T47D (cell line): ENCODE data around the gene BBS9.

GRCh38 chr7:30336044-30336684 lies 51.8 kb downstream of the ZNRF2 start:
- RRBS: no CpG with 5 or more reads among the region's 2 CpGs

DNA sequence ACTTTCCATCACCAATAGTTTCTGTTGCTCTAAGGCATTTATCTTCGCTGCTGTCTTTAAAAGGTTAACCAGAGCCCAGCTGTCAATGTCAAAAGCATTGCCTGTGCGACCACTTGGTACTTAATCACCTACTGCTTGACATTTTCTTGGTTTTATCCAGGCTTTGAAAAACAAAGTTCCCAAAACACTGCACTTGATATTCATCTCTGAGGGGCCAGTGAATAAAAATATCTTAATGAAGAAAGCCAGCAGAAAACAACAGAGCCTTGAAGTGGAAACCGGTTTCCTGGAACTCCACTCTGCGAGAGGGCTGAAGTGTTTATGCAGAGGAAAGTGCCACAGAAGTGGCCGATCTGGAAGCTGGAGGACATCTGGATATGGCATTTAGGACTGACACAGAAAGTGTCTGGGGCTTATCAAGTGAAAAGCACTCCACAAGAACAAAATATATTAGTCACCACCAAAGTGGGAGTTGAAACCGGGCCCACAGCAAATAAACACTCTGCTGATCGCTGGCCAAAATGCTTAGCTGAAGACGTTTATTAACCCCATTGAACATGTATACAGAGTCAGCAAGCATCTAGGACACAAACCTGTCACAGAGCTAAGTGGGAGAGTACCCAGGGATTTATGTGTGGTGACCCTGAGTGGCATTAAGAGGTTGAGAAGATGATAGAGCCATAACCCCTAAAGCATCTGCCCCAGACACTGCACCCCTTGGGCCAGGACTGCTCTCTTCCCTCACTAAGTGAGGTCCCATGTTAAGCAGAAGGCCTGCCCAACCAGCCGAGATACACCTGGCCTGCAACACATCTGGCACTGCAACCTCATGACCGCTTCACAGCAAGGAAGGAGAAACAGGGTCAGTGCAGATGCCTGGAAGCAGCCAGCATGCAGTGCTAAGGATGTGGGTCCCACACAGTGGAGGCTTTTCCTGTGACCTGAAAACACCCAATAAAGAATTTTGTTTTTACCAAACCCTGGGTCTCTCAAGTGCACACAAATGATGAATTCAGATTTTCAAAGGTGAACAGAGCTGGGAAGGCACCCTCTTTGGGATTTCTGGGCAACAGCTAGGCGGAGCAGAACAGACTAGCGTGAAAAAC lies 7.7 kb downstream of the NOD1 start:
- RRBS: no CpG with 5 or more reads among the region's 12 CpGs

DNA sequence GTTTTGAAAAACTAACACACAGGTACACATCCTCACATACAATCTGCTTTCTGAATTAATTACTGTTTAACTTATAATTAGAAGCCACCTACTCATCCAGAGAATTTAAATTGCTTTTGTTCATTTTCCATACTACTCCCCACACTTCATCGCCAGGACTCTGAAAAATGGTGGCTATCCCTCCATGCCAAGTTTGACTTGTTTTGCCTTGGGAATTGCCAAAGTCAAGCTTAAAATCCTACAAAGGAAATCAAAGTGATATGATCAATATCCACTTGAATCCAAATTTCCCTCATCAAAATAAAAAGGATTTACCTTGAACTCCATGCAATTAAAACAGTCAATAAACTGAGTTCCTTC lies 4.2 kb downstream of the GGCT start:
- RRBS: no CpG with 5 or more reads among the region's 1 CpG

DNA sequence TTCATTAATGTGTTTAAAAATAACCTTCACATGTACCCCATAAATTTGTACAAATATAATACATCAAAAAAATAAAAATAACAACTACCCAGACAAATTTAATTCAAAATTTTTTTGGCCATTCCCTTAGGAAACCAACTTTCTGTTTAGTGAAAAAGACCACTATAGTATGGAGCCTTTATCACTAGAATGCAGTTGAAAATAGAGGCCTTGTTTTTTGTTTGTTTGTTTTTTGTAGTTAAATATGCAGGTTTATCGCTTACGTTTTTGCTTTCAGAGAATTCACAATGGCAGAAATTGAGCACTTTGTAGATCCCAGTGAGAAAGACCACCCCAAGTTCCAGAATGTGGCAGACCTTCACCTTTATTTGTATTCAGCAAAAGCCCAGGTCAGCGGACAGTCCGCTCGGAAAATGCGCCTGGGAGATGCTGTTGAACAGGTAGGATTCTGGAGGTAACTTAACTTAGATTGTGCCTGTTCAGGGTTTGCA lies 21.0 kb downstream of the GARS1 start:
- RRBS: no CpG with 5 or more reads among the region's 6 CpGs

DNA sequence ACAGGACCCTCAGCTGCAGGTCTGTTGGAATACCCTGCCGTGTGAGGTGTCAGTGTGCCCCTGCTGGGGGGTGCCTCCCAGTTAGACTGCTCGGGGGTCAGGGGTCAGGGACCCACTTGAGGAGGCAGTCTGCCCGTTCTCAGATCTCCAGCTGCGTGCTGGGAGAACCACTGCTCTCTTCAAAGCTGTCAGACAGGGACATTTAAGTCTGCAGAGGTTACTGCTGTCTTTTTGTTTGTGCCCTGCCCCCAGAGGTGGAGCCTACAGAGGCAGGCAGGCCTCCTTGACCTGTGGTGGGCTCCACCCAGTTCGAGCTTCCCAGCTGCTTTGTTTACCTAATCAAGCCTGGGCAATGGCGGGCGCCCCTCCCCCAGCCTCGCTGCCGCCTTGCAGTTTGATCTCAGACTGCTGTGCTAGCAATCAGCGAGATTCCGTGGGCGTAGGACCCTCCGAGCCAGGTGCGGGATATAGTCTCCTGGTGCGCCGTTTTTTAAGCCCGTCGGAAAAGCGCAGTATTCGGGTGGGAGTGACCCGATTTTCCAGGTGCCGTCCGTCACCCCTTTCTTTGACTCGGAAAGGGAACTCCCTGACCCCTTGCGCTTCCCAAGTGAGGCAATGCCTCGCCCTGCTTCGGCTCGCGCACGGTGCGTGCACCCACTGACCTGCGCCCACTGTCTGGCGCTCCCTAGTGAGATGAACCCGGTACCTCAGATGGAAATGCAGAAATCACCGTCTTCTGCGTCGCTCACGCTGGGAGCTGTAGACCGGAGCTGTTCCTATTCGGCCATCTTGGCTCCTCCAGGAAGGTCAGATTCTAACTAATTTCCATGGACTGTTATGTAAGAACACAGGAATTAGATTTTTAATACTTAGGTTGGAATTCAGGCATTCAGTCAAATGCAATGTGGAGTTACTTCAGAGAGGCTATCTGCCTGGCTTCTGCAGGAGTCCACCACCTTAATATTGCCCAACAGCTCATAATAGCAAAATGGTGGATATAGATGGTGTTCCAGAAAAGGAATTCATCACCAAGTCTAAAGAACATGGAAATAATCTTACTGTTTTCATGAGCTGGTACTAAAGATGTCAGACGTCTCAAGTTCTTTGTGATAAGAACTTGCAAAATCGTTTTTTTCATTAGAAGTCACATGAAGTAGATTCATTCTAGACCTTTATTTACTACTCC lies 39.8 kb downstream of the CRHR2 start:
- RRBS: no CpG with 5 or more reads among the region's 42 CpGs

- RRBS: no CpG with 5 or more reads among the region's 6 CpGs
Measured at GRCh38 chr7:30706960-30707409, 24.7 kb upstream of the CRHR2 start.

- RRBS: no CpG with 5 or more reads among the region's 10 CpGs
Measured at GRCh38 chr7:30898298-30898599, 13.4 kb upstream of the AQP1 start.

- RRBS: no CpG with 5 or more reads among the region's 9 CpGs
Measured at GRCh38 chr7:30915635-30916409, 4.2 kb downstream of the AQP1 start.

DNA sequence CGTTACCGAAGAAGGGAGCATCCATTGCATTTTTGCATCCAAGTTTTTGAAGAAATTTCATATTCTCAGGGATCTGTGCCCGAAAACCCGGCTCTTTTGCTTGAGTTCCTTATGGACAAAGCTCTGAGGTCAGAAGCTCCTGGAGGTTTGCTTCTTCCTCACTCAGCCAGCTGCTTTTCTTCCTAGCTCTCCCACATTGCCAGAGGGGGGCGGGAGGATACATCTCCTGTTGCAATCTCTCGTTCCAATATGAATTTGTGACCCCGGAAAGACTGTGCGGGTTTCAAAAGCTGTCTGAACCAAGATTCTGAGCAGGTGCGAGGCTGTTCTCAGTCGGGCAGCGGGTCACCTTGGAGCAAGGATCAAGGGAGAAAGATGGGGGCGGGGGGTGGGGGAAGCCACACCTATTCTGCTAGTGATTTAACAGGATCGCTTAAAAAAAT lies 5.1 kb downstream of the NEUROD6 start:
- RRBS: no CpG with 5 or more reads among the region's 13 CpGs

DNA sequence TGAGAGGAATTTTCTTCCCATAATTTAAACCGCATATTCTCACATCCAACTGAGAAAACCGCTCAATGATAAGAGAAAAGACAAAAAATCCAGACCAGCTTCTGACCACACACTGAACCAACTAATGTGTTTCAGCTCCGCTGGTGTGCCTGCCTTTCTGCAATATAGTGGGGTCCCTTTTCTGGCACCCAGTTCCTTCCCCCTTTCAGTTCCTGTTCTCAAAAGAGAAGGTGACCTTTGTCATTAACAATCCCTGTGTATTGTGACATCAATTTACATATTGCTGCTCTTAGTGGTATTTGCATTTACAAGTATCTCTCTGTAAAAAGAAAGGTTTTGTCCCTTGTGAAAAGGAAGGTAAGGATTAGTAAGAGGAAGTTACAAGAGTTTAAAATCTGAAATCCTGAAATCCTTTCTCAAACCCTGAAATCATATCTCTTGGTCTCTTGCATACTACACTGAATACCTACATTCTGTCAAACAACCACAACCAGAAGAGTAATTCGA lies 1.4 kb downstream of the PPP1R17 start:
- RRBS: no CpG with 5 or more reads among the region's 4 CpGs

DNA sequence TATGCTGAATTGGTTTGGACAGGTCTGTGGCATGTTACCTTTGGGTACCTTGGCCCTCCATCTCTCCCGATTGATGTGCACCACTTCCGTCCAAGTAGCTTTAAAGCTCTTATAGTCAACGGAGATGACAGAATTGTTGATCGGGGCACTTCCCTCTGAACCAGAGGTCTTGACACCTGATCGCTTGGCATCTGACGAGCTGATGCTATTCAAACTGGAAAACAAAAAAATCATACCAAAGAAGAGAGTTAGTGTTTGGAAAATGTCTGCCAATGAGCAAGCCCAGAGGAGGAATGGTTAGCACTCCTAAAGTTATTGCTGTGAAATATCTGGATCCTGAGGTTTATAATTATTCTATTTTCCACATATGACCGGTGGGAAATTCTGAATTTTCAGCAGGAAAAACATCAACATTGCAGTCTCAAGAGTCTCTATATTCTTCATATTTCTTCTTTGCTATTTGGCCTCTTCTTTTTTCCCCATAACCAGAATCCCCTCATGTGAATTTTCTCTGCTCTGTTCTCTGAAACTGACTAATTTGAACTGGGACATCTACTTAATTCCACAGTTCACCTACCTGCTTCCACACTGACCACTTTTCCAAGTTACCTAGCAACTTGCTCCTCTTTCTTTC lies 136.1 kb downstream of the PPP1R17 start:
- RRBS: no CpG with 5 or more reads among the region's 7 CpGs

GRCh38 chr7:32163004-32163531 lies 92.9 kb upstream of the PDE1C start:
- RRBS: no CpG with 5 or more reads among the region's 6 CpGs

DNA sequence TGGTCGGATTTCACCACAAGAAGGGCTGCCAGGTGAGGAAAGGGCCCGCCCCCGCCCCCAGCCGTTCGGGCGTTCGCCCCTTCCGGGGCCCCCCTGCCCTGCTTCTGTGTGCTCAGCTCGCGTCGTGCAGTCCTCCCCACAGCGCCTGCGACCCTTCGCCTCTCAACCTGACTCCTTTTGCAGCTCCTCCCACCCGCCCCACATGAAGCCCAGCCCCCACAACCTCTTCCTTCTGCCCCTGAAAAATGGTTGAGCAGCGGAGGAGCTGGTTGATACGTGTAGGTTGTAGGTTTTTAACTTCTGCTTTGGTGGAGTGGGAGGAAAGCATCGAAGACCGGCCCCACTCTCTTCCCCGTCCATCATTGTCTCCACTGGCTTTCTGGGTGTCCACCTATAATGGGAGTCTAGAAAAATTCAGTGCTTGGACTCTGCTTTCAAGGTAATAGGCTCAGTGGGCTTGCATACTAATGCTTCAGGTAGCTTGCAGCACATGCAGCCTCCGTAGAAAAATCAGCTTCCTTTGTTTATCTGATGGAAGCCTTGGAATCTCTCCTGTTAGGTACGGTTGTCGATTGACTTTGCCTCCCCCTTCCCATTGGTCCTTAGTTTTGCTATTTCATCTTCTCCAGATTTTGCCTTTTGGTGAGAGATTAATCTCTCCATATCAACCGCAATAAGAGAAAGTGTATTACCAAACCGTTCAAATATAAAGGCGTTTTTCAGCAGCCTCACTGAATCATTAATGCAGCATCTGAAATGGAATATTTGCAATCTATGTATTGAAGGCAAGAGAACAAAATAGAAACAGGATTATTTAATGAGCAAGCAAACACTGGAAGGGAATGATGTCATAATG lies 710 bp downstream of the AVL9 start:
- RRBS: 3% methylated on average over 7 of the region's 26 CpGs

DNA sequence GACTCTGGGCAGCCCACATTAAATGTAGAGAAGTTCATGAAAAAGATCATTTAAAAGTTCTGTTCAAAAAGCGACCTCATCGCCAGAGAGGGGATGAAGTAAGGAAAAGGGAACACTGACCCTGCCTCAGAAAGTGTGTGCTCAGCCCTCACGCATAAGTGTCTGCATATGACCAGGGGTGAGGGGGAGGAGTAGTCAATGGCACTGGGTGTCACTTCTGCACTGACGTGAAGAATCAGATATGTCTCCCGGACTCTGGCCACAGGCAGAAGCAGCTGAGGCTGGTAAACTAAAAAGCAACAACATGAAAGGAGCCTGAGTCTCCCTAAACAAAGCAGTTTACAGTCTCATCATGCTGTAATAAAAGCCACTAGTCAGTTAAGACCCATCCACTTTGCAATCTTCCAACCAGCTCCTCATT lies 168.5 kb downstream of the AVL9 start:
- RRBS: no CpG with 5 or more reads among the region's 5 CpGs

- RRBS: no CpG with 5 or more reads among the region's 6 CpGs
Measured at GRCh38 chr7:32862971-32863748, 28.4 kb downstream of the KBTBD2 start.

DNA sequence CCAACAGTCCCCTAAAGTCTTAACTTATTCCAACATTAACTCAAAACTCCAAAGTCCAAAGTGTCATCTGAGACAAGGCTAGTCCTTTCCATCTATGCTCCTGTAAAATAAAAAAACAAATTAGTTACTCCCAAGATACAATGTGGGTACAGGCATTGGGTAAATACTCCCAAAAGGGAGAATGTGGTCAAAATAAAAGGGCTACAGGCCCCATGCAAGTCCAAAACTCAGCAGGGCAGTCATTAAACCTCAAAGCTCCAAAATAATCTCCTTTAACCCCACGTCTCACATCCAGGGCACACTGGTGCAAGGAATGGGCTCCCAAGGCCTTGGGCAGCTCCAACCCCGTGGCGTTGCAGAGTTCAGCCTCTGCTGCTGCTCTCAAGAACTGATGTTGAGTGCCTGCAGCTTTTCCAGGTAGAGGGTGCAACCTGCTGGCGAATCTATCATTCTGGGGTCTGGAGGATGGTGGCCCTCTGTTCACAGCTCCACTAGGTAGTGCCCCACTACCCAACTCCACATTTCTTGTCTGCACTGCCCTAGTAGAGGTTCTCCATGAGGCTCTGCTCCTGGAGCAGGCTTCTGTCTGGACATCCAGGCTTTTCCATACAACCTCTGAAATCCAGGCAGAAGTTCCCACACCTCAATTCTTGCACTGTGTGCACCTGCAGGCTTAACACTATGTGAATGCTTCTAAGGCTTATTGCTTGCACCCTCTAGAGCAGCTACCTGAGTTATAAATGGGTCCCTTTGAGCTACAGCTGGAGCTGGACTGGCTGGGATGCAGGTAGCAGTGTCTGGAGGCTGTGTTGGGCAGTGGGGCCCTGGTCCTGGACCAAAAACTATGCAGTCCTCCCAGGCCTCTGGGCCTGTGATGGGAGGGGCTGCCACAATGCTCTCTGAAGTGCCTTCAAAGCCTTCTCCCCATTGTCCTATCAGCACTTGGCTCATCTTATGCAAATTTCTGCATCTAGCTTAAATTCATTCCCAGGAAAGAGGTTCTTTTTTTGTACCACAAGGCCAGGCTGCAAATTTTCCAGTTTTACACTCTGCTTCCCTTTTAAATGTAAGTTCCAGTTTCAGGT lies 26.4 kb downstream of the KBTBD2 start:
- RRBS: no CpG with 5 or more reads among the region's 4 CpGs

GRCh38 chr7:32865891-32866723 lies 25.5 kb downstream of the KBTBD2 start:
- RRBS: no CpG with 5 or more reads among the region's 5 CpGs

DNA sequence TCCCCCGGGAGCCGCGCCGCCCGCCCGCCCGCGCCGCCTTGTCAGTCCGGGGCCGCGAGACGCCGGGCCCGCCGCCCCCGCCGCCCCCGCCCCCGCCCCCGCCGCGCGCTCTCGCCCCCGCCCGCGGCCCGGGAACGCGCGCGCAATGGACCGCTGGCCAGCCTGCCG lies 132 bp upstream of the KBTBD2 start:
- RRBS: 1% methylated on average over 23 of the region's 35 CpGs

DNA sequence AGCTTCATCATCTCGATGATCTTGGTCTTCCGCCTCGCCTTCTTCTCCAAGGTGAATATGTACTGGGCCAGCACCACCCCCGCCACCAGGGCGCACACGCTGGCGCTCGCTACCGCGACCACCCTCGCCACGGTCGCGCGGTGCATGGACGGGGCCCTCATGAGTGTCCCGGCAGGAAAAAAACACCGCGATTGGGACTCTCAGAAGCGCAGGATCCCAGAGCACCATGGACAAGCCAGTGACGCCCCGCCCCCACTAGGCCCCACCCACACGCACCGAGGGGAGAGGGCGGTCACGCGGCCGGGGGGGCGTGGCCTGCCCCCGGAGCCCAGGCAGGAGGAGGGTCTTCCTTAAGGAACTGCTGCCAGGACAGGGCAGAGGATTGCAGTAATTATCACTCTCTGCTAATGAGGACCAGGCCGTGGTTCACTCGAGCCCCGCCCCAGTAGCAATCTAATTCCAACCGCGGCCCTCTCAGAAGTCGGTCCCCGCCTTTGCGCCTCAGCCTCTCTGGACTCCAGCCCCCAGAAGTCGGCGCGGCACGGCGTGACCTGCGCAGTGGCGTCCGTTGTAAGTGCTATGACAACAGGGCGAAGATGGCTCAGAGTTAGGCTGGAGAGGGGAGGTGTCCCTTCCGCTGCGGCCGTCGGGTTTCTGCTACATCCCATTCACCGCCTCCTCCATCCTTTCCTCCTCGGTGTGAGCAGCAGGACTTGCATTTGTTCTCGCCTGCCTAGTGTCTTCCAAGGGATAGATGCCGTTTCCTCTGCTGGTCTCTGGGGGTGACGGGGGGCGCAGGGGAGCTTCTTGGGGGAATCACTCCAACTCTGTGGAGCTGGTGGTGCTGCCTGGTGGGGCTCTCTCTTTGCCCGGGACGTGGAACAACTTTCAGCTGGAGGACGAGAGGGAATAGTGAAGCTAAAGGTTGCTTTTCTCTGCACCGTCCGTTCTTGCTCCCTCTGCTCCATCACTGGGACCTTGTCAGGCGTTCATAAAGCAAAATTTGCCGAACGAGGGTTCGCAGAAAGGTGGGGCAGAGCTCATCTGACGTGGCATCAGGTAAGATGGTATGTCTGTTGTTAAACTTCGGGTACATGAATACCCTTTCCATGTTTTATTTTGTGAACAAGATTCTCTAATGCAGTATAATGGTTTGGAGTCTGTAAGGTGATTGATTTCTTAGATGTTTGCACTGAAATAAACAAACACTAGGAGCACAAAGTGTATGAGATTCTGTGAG lies at the start of gene BBS9:
Gene BBS9, plus strand, starts transcription at position 582 of the 1,240 bp plus-strand sequence.
- RRBS: no CpG with 5 or more reads among the region's 68 CpGs

- RRBS: no CpG with 5 or more reads among the region's 2 CpGs
Measured at GRCh38 chr7:33422062-33422450, 292.7 kb downstream of the BBS9 start.